ENCODE measurements around a stretch of chr14.

GRCh38 chr14:101713414-101714026, 48.0 kb upstream of the PPP2R5C start:
- PRO-cap = no peak

DNA sequence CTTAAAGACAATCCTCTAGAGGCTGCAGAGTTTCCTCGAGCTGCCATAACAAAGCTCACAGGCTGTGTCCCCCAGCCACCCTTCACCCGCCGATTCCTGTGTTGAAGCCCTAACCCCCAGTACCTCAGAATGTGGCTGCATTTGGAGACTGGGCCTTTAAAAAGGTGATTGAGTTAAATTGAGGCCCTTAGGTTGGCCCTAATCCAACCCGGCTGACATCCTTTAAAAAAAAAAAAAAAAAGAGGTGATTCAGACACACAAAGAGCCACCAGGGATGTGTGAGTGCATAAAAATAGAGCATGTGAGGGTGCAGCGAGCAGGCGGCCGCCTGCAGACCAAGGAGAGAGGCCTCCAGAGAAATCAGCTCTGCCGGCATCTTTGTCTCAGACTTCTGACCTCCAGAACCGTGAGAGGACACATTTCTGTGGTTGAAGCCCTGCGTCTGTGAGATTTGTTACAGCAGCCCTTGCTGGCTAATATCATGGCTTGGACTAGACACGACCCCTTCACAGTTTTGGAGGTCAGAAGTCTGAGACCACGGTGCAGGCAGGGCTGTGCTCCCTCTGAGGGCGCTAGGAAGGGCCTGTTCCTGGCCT, 44.1 kb upstream of the PPP2R5C start:
- PRO-cap = no peak

DNA sequence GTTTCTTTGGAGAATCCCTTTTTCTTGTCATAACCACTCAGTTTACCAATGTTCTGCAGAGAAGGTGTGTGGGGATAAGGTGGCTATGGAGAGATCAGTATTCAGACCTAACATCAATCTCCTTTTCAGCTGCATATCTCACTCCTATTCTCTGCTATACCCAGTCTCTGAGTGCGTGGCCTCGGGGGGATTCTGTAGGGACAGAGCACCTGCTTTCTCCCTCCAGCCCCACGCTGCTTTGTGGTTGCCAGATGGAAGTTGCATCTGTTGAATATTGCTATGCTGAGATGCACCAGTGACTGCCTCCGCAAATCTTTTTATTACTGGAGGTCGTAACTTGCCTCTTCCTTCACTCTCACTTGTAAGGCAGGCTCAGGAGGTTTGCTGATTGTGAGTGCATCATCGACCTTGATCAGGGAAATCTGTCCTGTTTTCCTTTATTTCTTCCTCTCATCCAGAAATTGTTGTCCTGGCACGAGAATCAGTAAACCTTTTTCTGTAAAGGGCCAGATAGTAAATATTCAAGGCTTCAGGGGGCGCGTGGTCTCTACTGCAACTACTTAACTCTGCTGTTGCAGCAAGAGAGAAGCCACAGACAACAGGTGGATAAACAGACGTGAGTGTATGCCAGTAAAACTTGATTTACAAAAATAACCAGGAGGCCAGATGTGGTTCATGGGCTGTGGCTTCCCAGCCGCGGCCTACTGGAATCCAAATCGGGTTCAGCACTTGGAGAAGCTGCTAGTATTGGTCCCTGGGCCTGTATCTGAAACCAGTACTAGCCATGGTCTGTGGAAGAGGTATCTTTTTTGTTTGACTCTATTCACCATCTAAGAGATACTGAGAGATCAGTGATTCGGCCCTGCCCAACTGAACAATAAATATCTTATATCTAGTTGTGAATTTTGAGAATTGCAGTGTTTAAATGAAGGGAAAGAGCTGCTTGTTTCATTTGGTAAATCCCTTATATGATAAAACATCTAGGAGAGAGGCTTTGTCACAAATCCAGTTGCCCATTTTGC, 13.1 kb downstream of the PPP2R5C start:
- PRO-cap = no peak

GRCh38 chr14:101775373-101776352, 14.2 kb downstream of the PPP2R5C start:
- PRO-cap = no peak

DNA sequence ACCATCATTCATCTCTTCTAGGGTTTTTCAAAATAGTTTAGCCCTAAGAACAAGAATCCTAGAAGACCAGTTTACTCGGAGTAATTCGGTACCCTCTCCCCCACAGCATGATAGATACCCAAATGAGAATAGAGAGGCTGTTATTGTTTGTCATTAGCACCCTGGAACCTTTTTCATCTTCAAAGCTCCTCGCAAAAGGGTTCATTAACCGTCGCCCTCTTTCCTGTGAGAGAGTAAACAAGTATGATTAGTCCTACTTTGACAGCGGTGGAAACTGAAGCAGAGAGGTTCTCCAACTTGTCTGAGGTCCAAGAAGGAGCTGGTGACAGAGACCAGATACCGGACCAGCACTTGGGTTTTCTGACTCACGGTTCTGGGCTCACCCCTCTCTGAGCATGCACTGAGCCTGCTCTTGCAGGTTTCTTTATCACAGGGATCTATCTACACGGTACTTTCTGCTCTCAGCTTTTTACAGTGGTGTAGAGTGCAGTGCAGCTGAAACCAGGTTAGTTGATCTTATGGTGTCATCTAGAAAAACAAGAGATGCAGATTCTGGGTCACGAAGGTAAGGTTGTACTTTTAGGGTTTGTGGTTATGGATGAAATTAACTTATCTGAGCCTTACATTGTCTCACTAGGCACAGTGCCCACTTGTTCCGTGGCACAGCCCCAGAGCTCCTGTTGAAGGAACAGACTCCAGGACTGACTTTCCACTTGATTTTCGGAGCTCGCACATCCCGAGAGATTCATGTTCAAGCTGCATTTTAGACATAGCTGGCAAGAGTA, 62.1 kb downstream of the PPP2R5C start:
- PRO-cap = no peak

- PRO-cap = no peak
Measured at GRCh38 chr14:101972271-101972925, 8.0 kb downstream of the DYNC1H1 start.

DNA sequence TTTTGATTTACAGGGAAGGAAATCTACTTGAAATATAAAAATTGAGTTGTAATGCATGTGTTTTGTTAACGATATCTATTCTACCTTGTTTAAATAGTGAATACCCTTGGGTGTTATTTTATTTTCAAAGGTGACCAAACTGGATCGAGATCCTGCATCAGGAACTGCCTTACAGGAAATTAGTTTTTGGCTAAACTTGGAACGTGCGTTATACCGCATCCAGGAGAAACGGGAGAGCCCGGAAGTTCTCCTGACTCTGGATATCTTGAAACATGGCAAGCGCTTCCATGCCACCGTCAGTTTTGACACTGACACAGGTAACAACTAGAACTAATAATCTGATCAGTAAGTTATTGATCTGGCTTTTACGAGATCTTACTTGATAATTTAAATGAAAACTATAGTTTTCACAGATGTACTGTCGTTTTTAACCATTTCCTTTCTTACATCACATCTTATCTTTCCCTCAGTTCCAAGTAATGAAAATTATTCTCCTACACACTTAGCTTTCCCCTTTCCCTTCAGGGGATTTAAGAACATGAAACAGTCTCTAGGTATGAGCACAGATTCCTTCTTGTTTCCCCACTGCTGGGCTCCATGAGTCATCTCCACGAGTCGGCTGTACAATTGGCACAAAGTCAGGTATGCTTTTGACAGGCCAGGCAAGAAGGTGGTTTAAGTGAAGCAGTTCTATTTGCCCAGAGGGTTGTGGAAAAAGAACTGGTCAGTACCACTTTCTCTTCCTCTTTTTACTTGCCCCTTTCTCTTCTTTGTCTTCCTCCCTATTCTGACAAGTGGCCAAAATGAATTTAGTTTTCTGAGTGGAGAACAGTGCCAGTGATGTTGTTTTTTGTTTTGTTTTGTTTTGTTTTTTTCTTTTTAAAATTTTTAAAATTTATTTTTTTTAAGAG, 16.1 kb downstream of the DYNC1H1 start:
- PRO-cap = no peak

- PRO-cap = no peak
Measured at GRCh38 chr14:102048346-102048918, 38.4 kb downstream of the HSP90AA1 start.

DNA sequence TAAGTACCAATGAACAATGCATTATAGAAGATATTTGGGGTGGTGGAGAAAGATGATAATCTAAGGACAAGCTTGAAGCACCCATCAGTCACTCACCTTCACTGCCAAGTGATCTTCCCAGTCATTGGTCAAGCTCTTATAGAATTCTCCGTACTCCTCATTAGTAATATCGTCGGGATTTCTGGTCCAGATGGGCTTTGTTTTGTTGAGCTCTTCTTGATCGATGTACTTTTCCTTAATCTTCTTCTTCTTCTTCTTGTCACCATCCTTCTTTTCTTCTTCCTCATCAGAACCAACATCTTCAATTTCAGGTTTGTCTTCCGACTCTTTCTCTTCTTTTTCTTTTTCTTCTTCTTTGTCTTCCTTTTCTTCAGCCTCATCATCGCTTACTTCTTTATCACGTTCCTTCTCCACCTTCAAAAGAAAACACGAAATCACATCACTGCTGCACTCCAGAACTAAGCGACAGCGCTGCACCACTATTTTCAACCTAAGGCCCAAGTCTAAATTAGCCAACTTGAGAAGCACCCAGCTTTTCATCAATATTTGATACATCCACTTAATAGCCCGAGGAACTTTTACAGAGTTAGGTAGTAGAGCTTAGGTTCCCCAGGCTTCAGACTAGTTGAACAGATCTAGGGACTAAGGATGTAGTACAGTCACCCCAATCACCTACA, 2.1 kb downstream of the HSP90AA1 start:
- PRO-cap = no peak

DNA sequence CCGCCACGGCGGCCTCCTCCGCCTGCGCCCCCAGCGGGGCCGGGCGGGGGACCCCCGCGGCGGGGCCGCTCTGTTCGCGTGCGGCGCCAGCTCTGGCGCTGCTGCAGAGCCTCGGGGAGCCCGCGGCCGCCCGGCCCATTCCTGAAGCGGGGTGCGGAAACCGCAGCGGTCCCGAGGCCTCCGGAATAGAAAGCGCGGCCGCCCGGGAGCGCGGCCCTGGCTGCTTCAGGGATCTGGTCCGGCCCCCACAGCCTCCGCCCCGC, 252 bp downstream of the HSP90AA1 start:
- PRO-cap = no peak

DNA sequence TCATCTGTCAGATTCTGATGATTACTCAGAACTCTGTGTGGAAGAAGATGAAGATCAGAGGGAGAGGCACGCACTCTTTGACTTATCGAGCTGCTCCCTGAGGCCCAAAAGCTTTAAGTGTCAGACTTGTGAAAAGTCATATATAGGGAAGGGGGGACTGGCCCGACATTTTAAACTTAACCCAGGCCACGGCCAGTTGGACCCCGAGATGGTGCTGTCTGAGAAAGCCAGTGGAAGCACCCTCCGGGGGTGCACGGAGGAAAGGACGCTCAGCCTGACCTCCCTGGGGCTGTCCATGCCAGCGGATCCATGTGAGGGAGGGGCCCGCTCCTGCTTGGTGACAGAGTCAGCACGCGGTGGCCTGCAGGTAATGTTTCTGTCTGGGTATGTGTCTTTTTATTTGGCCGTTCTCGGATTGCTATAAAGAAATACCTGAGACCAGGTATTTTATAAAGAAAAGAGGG, 7.0 kb downstream of the ZNF839 start:
- PRO-cap = no peak

GRCh38 chr14:102365296-102365704, 2.6 kb downstream of the TECPR2 start:
- PRO-cap = no peak

DNA sequence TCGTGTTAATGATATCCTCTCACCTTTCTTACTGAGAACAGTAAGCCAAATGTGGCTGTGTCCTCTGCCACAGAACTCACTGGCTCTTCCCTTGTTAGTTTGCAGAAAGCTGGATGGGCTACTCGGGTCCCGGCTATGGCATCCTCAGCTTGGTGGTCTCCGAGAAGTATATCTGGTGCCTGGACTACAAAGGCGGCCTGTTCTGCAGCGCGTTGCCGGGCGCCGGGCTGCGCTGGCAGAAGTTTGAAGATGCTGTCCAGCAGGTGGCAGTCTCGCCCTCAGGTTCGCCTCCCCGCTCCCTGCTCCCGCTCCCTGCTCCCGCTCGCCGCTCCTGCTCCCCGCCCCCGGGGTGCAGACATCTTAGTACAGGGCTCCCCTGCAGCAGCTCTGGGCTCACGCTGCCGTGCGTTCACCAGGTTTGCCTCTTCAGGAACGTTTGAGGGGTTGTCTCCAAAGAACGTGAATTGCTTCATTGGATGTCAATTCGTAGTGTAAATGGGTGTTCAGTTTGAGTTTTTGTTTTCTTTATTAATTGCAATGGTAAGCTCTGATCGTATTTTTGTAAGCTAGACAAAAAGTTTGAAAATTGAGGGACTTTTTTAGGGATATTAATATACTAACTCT, 71.5 kb downstream of the ANKRD9 start:
- PRO-cap = no peak

DNA sequence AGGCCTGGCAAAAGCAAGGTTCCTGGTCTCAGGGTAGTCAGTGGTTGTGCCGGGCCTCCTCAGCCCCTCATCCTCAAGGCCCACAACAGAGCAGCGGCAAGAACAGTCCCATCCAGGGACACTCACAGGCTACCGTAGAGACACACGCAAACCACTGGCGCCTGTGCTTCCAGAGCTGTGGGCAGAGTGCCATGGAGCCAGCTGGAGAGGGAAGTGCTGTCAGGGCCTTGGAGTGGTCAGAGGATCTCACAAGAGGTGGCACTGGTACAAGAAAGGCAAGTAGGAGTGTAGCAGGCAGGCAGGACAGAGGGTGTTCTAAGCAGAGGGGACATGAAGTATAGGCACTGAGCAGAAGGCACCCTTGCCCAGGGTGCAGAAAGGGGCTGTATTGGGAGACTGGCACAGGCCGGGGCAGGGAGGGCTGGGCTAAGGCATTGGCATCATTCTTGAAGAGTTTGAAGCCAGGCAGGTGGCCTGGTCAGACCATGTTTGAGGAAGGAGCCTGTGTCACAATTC, 34.6 kb downstream of the ANKRD9 start:
- PRO-cap = no peak

DNA sequence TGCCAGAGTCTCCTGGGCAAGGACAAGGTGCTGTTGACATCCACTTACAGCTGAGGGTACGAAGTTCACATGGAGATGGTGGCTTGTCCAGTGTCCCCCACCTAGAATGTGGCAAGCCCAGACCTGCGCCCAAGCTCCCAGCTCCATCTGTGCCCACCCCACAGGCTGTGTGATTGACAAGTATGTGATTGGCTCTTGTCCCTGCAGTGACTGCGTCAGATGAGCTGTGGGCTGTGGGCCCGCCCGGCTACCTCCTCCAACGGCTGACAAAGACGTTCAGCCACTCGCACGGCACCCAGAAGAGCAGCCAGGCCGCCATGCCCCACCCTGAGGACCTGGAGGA, 11.7 kb downstream of the ANKRD9 start:
- PRO-cap = no peak

- PRO-cap = no peak
Measured at GRCh38 chr14:102499107-102500070, 10.2 kb downstream of the ANKRD9 start.

- PRO-cap = no peak
Measured at GRCh38 chr14:102507208-102507998, 2.2 kb downstream of the ANKRD9 start.

GRCh38 chr14:102590459-102591253, 1.8 kb upstream of the RCOR1 start:
- PRO-cap = no peak

DNA sequence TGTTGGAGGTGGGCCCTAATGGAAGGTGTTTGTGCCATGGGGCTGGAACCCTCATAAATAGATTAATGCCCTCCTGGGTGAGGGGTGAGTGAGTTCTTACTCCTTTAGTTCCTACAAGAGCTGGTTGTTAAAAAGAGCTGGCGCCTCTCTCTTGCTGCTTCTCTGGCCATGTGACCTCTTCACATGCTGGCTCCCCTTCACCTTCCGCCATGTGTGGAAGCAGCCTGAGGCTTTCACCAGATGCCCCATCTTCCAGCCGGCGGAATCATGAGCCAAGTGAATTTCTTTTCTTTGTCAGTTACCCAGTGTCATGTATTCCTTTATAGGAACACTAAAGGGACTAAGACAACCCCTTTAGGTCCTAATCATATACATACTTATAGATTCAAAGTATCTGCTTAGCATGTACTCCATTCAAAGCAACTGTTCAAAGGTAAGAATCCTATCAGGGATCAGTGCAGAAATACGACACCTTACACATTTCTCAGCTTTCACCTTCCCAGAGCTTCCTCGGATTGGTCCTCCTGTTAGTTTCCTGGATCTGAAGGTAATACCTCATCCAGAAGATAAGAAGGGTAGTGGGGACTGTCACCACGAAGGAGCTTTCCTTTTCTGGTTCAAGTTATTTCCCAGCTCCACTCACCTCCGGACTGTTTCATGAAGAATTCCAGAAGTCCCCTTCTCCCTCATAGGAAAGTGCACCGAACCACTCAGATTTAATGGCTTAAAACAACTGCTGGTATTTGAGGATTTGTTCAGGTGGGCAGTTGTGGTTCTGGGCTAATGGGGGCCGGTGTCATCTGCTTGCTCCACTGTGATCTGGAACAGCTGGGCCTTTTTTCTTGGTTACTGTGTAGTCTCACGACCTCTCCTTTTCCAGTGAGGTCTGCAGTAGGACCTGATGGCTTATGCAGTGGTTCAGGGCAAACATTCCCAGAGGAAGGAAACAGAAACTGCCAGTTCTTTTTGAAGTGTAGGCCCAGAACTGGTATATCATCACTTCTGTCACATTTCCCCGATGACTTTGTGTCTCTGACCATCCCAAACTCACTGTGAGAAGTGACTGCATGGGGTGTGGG, 38.0 kb downstream of the RCOR1 start:
- PRO-cap = no peak

- PRO-cap = unidirectional peak, plus-strand start at chr14:102776313
Measured at GRCh38 chr14:102775955-102776878, 1.0 kb upstream of the TRAF3 start.